Fibroblast of villous mesenchyme (primary cell): Measurements from ENCODE around the genes FZD10, RAN and ADGRD1.

DNA sequence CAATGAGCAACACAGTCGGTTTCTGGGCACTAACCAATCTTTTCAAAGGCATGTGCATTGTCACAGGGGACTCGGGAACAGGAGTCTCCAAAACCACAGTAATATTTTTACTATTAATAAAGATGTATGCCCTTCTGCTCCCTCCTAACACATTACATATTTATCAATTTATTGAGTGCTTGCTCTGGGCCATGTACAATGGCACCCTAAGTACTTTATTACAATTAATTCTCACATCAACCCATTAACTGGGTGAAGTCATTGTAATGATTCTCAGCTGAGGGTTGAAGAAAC is 429.8 kb downstream of the TMEM132D start:
- CAGE, long polyA plus RNA: no peak

DNA sequence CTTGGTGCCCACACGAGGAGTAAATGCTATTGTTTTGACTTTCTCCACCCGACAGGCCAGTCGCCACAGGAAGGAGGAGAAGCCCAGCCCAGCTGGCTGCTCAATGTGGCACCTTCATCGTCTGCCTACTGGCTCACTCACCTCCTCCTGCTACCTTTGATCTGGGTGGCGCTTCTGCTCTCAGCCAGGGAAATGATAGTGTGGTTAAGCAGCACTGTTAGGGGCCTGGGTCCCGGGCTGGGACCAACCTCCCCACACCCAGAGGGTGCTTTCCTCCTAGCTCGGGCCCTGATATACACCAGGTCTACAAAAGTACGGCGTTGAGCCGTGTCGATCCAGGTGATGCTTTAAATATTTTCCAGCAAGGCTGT is 75.0 kb upstream of the FZD10 start:
- CAGE, long polyA plus RNA: no peak

DNA sequence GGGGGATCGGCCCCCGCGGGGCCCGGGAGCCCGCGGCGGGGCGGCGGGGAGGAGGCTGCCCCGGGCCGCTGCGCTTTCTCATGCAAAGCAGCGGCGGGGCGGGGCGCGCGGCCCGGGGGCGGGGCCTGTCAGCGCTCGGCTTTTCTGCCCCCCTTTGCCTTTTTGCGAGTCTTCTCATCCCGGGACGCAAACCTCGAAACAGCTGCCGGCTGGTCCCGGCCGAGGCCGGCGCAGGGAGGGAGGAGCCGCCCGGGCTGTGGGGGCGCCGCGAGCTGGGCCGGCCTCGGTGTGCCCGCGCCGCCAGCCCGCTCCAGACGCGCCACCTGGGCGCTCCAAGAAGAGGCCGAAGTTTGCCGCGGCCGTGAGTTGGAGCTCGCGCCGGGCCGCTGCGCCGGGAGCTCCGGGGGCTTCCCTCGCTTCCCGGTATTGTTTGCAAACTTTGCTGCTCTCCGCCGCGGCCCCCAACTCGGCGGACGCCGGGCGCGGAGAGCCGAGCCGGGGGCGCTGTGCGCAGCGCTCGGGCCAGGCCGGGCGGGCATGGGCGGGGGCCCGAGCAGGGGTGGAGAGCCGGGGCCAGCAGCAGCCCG is at the start of gene FZD10:
FZD10 (plus strand) TSS at position 171 of the 587 bp plus-strand sequence.
- CAGE, long polyA plus RNA: no peak

- CAGE, long polyA plus RNA: no peak
Measured at GRCh38 chr12:130281149-130281557, 56.5 kb upstream of the PIWIL1 start.

DNA sequence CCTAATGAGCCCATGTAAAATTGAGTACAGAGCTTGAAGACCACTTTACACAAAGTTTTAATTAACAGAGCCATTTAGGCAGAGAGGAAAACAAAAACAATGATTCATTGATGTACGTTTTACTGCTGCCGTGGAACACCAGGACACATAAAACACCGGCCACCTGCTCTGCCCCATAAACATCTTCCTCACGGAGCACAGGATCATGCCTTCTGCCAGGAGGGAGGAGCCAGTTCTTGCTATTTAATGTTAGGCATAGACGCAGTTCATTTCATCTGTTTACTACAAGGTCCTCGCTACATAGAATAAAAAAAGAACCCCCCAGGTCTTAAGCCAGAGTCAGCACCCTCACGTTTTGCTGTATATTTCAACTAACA is 83.3 kb downstream of the RIMBP2 start:
- CAGE, long polyA plus RNA: no peak

- CAGE, long polyA plus RNA: no peak
Measured at GRCh38 chr12:130754030-130755027, 38.2 kb upstream of the RIMBP2 start.

DNA sequence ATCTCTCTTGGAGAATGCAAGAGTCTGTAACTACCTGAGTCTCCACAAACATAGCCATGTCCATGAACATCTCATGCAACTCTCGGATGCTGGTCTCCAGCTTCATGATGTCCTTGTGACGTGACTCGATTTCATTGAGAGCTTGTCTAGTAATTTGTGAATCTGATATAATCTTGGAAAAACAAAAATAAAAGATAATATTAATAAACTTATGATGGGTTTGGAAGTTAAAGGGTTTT is 38.0 kb downstream of the STX2 start:
- CAGE, long polyA plus RNA: no peak

DNA sequence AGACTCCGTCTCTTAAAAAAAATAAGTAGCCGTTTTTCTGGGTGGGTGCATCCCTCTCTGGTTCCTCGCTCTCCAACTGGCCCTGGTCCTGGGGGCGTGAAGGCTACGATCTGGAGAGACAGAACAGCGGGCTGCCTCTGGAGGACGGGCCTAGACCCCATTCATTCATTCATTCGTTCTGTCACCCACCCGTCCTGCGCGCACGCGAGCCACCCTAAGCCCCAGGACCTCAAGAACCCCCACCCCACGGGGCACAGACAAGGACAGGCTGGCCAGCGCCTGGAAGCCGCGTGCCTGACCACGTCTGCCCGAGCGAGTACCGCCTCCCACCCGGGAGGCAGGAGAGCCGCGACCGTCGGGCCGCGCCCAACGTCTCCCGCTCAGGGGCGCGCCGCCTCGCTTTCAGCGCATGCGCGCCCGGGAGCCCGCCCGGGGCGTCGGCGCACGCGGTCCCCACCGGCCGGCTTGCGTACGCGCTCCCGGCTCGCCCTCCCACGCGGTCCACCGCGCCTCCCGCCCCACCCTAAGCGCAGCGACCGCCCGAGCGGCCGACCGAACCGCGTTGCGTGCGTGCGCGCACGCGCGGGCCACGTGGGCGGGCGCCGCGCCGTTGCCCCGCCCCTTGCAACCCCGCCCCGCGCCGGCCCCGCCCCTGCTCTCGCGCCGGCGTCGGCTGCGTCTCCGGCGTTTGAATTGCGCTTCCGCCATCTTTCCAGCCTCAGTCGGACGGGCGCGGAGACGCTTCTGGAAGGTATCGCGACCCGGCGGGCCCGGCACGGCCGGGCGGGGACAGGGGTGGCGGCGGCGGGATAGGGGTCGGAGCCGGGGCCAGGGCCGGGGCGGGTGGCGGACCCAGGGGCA is at the start of gene RAN:
RAN (plus strand) TSS at position 691 of the 861 bp plus-strand sequence.
- CAGE, long polyA plus RNA: start-site peak on the plus strand centred at position 696 of the sequence, 79 bp wide, 1,164 and 898 reads in 2 replicates

- CAGE, long polyA plus RNA: no peak
Measured at GRCh38 chr12:130873523-130874314, 1.9 kb downstream of the RAN start.

DNA sequence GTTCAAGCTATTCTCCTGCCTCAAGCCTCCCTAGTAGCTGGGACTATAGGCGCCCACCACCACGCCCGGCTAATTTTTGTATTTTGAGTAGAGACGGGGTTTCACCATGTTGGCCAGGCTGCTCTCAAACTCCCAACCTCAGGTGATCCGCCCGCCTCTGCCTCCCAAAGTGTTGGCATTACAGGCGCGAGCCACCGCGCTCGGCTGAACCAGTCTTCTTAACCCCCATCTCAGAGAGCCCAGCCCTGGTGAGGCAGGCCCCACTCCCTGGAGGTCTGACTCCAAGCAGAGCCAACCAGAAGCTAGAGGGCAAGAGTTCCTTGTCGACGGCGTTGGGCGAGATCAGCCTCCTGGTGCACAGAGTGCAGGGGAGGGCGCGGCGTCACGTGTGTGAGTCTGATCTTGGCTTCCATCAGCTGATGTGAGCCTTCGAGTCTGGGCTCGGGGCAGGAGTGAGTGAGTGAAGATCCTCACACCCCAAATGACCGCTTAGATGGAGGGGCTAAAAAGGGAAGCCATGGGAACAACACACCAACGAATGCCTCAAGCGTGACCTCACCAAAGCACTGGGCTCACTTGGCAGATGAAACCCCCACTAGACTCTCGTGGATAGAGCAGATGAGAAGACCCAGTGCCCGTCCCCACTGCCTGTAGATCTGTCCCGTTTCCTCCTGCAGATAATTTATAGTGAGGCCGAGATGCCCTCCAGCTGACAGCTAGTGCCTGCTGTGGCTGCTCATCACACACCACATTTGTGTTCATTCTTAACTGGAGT is 28.7 kb upstream of the ADGRD1 start:
- CAGE, long polyA plus RNA: no peak

- CAGE, long polyA plus RNA: no peak
Measured at GRCh38 chr12:130953604-130954354, at the start of gene ADGRD1. Gene ADGRD1 (plus strand): TSS chr12:130953907.

GRCh38 chr12:131002992-131003501 is 49.3 kb downstream of the ADGRD1 start:
- CAGE, long polyA plus RNA: no peak

GRCh38 chr12:131012073-131012662 is 58.5 kb downstream of the ADGRD1 start:
- CAGE, long polyA plus RNA: no peak

DNA sequence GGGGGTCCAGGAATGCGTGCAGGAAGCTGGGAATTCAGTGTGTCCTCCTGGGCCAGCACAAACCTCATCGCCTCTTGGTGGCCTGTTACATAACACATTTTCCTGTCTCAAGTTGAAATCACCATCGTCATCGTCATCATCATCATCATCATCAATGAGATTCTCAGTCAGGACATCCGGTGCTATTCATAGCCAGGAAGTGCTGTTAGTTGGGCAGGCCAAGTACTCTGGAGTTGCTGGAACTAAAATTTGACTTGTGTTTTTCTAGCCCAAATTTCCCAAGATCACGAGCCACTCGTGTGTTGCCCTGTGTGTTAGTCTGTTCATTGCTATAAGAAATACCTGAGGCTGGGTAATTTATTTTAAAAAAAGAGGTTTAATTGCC is 96.4 kb downstream of the ADGRD1 start:
- CAGE, long polyA plus RNA: no peak

- CAGE, long polyA plus RNA: no peak
Measured at GRCh38 chr12:131068947-131069357, 115.2 kb downstream of the ADGRD1 start.

DNA sequence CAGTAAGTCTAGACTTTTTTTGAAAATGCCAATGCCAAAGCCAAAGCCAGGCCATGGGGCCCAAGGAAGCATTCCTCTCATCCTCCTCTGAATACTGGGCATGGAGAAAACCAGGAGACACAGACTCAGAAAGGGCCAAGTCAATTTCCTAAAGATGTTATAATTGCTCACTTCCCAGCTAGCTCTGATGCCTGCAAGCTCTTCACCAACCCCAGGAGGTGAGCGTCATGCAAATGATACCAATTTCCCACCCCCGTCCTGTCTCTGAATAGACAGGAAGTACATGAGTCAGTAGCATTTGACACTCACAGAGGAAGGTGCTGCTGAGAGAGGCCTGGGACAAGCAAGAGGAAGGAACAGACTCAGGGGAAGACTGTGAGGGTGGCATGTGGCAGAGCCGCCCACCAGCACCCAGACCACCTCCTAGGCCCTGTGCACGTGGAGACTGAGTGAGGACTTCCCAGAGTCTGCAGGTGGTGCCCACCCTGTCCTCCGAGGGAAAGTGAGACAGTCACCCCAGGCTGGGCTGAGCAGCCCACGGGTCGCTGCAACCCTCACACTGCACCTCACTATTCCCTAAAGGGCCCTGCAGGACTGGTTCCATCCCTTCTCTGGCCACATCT is 199.6 kb upstream of the SFSWAP start:
- CAGE, long polyA plus RNA: no peak

- CAGE, long polyA plus RNA: no peak
Measured at GRCh38 chr12:131604296-131605002, 106.4 kb upstream of the SFSWAP start.

- CAGE, long polyA plus RNA: no peak
Measured at GRCh38 chr12:131713114-131713928, 2.4 kb downstream of the SFSWAP start.

DNA sequence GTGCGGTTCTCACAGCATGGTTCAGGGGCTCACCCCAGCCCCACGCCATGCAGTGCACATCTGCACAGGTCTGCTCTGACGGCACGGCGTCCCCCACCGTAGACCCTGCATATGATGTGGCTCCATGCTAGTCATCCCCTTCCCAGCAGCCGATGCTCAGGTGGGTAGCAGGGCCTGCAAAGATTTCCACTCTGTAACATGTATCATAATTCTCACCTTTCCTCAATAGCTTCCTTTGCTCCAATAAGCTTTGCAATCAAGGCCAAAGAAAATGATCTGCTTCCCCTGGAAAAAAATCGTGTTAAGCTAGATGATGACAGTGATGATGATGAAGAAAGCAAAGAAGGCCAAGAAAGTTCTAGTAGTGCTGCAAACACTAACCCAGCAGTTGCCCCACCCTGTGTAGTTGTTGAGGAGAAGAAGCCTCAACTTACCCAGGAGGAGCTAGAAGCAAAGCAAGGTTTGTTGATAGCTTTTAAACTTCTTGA is 53.4 kb downstream of the SFSWAP start:
- CAGE, long polyA plus RNA: no peak

DNA sequence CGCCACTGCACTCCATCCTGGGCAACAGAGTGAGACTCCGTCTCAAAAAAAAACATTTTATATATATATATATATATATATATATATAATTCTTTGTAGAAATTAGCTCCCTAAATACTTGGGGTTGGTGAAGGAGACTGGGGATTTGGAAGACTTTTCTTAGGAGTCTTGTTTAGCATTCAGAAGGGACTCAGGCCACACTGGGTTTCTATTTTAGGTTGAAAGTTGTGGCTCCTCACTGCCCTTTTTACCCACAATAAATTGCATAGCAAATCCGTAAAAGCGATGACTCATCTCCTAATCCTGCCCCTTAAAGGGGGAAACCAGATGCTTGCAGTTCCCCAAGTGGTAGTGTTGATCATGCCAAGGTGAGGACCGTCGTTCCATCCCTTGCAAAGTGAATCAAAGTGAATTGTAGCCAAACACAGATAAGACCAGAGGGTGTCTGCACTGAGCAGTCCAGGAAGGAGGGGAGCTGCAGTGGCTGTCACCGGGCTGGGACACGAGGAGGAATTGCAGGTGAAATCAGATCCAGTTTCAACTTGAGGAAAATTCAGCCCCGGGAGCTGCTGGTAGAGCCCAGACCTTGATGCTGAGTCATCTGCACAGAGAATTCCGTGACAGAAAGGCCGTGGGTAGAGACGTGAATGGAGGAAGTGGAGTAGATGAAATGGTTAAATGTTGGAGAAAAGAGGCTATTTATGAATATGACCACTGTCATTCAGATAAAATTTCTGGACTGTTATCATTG is 44.3 kb upstream of the MMP17 start:
- CAGE, long polyA plus RNA: no peak